Helper T cell (primary cell): ENCODE data around the genes SLC25A46 and TSLP.

DNA sequence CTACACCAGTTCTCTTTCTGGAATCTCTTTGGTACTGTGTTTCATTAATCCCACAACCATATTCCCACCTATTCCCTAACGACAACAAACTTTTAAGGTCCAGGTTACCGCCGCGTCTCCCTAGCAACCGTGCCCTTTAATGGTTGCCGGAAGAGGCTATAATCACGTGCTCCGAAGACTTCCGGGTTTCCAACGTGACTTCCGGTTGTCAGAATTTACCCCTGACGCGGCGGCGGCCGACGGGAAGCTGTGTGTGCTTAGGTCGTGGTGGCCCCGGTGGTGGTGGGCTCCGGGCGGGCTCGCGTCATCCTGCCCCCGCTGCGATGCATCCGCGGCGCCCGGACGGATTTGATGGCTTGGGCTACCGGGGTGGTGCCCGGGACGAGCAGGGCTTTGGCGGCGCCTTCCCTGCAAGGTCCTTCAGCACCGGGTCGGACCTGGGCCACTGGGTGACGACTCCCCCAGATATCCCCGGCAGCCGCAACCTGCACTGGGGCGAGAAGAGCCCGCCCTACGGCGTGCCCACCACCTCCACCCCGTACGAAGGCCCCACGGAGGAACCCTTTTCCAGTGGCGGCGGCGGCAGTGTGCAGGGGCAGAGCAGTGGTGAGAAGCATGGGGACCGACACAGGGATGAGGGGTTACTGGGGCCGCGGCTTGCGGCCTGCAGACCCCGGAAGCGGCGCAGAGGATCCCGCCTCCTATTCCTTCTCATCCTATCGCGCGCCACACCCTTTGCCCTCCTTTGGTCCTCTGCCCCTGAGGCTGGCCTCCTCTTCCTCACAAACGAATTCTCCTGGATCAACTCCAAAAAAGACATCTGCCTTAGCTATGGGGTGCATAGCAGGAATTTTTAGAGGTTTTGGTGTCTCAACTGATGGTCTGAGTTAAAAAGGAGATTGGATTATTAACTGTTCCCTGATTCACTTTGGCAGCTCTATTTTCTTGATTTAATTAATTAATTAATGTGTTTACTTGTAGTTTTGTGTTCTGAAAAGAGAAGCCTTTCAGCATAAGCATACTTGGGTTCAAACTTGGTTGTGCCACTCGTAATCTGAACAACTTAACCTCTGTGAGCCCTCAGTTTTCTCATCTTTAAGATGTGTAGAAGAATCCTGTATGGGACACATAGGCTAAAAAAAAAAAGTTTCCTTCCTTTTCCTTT, at the start of gene SLC25A46:
Gene SLC25A46 (plus strand): TSS at position 211 of the 1,165 bp plus-strand sequence.
- PRO-cap, 2 experiments = peak in 2 of 2 experiments; most common plus-strand start position 252 of the sequence (in 2); most common minus-strand start position 138 of the sequence (in 2)

DNA sequence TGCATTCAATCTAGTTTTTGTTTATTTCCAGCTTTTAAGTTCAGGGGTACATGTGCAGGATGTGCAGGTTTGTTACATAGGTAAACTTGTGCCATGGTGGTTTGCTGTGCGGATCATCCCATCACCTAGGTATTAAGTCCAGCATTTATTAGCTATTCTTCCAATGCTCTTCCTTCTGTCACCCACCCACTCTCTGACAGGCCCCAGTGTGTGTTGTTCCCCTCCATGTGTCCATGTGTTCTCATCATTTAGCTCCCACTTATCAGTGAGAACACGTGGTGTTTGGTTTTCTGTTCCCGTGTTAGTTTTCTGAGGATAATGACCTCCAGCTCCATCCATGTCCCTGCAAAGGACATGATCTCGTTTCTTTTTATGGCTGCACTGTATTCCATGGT, 144.0 kb upstream of the TSLP start:
- PRO-cap, 2 experiments = no peak in any of the 2 experiments

DNA sequence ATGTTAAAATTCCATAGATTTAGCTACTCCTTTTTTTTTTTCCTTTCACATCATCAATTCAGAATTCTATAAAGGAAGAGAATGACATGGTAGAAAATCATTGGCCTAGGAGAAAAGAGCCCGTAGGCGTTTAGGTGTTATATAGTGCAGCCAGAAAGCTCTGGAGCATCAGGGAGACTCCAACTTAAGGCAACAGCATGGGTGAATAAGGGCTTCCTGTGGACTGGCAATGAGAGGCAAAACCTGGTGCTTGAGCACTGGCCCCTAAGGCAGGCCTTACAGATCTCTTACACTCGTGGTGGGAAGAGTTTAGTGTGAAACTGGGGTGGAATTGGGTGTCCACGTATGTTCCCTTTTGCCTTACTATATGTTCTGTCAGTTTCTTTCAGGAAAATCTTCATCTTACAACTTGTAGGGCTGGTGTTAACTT, at the start of gene TSLP:
Gene TSLP (plus strand): TSS at position 168 of the 430 bp plus-strand sequence.
- PRO-cap, 2 experiments = no peak in any of the 2 experiments

DNA sequence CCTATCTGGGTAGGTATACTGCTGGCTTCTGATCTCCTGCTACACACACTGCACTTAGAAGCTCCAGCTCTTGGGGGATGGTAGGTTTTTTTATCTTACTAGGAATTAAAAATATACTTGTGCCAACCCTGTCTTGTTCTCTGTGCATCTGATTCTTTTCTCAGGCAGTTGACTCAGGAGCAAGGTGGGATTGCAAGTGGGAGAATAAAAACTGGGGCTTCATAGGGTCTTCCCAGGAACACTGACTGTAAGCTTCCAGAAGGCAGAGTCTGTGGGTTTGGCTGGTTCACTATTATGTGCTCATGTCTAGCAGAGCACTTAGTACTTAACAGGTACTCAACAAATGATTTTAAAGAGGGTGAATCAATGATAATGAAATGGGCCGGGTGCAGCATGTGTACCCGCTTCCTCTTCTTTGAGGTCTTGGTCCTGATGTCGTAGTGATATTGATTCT, 5.5 kb downstream of the CAMK4 start:
- PRO-cap, 2 experiments = peak in 2 of 2 experiments; most common plus-strand start position 340 of the sequence (in 1); most common minus-strand start position 298 of the sequence (in 1)

DNA sequence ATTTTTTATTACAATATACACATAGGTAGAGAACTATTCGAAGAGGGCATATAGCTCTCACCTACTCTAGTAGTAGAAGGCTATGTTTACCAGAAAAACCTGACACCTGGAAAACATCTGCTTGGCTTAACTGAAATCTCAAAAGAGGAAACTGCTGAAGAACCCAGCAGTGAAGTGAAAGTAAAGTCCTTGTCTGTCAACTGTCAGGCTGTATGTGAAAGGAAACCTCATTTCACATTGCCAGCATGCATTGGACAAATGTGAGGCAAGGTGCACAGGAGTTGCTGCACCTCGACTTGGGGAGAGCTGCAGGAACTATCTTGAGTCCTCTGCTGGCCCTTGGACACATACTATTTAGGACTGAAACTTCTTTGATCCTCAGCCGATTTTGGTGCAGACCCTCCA, 53.4 kb downstream of the NREP start:
- PRO-cap, 2 experiments = no peak in any of the 2 experiments

DNA sequence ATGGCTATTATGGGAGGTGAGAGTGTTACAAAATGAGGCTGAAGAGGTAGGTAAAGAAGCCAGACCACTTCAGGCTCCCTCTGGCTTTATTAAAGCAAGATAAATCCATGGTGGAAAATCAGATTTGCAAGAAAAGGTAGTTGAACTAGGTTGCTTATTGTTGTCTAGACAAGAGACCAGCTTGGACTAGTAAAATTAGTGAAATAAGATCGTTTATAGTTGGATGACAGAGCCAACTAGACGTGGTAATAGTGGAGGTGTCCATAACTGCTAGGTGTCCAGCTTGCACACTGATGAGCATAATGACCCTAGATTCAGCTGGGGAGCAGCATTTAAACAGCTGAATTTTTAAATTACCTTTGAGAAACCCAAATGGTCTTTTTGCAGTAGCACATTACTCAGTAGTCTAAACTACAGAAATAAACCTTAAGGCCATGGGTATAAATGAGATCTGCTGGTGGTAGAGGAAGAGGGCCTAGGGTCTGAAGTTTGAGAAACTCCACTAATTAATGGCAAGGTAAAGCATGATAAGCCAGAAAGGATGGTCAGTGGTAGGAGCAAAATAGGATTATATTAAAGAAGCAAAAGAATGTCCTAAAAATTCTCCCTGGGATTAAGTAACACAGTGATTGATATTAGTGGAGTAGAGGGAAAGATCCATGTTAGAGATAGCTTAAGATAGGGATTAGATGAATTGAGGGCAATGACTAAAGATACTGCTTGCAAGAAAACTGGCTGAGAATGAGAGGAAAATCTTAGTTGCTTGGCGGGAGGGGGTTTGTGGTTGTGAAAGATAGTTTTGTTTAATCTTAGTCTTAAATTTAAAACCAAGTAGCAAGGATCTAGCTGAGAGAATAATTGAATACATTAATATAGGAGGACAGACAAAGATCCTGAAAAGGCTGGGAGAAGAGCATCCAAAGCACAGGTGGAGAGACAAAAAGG, 255.8 kb downstream of the EPB41L4A start:
- PRO-cap, 2 experiments = no peak in any of the 2 experiments

- PRO-cap, 2 experiments = no peak in any of the 2 experiments
Measured at GRCh38 chr5:112163922-112164604, 255.0 kb downstream of the EPB41L4A start.

- PRO-cap, 2 experiments = no peak in any of the 2 experiments
Measured at GRCh38 chr5:112628073-112628844, 109.4 kb upstream of the APC start.

DNA sequence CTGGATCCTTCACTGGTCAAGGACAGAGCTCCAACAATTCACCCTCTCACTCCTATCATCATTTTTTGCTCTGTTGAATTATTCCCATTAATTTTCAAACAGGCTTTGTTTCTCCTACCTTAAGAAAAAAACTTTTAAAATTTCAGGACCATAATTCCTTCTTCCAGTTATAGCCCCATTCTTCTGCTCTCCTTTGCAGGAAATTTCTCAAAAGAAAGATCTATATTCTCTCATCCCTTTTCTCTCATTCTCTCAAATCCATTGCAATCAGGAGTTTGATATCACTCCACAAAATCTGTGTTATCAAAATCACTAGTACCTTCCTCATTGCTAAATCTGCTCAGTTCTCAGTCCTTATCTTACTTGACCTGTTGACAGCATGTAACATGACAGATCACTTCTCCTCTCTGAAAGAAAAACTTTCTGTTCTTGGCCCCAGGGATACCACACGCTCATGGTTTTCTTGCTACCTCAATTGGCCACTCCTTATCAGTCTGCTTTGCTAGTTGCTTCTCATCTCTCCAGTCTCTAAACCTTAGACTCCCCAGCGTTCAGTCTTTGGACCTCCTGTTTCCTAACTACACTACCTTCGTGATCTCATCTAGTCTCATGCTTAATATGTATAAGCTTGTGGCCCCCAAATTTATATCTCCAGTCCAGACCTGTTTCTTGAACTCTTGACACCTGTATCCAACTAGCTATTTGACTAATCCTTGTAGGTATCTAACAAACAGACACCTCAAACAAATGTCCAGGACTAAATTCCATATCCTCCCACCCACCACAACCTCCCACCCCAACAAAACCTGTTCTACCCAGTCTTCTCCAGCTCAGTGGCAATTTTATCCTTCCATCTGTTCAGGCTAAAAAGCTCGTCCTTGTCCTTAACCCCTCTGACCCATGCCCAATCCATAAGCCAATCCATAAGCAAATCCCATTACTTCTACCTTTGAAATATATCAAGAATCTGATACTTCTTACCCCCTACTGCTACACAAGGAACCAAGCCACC, 22.2 kb downstream of the SRP19 start:
- PRO-cap, 2 experiments = no peak in any of the 2 experiments

DNA sequence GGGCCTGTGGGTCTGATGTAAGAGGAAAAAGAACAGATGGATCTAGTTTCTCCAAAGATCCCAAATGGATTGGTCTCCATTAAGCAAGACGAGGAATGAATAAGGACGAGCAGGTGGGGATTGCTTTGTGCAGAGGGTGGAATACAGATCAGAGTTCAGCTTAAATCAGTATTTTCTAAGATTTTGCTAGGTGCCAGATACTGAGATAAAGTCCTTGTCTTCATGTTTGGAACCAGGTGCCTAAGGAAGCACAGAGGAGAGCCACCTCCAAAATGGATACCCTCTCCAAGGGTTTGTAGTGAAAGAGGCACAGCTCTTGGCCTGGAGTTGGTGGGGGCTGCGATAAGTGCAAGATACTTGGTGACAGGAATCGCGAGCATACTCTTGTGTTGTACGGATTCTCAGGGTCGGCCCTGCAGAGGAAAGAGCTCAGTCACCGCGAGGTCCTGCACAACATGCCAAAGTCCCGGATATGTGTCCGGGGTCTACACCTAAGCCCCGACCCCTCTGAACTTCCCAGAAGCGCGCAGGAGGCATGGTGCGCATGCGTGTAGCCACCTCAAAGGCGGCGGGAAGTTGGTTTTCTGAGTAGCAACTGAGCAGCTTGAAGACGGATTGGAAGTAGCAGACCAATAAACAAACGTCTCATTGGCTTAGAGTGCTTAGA, 477 bp upstream of the DCP2 start:
- PRO-cap, 2 experiments = peak in 2 of 2 experiments; most common minus-strand start position 457 of the sequence (in 2)

DNA sequence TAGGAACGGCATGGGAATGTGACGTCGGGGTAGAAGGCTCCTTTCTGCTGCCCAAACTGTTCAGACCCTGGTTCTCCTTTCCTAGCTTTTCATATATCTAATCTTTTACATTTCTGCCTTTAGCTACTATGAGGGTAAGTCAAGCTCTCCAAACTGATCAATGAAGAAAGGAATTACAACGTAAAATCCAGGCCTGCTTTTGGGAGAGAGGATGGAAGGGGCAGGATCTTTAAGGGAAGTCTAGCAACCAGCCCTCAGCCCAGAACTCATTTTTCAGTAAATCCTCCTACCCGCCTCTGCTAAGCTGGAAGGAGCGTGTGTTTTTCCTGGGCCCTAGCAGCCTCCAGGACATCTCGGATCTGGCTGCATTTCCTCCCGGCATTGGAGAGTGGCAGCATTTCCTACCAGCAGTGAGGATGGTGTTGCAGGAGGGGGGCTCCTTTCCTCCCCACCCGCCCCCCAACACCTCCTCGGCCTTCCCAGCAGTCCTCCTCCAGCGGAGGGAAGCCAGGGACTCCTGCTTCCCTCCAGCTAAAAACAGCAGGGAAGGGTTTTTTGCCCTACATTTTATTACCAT, 54.5 kb downstream of the DCP2 start:
- PRO-cap, 2 experiments = no peak in any of the 2 experiments

GRCh38 chr5:113218196-113218507, 216.6 kb downstream of the TSSK1B start:
- PRO-cap, 2 experiments = no peak in any of the 2 experiments

GRCh38 chr5:113325021-113325863, 109.5 kb downstream of the TSSK1B start:
- PRO-cap, 2 experiments = no peak in any of the 2 experiments

DNA sequence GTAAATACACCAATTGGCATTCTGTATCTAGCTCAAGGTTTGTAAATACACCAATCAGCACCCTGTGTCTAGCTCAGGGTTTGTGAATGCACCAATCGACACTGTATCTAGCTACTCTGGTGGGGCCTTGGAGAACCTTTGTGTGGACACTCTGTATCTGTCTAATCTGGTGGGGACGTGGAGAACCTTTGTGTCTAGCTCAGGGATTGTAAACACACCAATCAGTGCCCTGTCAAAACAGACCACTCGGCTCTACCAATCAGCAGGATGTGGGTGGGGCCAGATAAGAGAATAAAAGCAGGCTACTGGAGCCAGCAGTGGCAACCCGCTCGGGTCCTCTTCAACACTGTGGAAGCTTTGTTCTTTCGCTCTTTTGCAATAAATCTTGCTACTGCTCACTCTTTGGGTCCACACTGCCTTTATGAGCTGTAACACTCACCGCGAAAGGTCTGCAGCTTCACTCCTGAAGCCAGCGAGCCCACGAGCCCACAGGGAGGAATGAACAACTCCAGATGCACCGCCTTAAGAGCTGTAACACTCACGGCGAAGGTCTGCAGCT, 71.4 kb downstream of the KCNN2 start:
- PRO-cap, 2 experiments = no peak in any of the 2 experiments

DNA sequence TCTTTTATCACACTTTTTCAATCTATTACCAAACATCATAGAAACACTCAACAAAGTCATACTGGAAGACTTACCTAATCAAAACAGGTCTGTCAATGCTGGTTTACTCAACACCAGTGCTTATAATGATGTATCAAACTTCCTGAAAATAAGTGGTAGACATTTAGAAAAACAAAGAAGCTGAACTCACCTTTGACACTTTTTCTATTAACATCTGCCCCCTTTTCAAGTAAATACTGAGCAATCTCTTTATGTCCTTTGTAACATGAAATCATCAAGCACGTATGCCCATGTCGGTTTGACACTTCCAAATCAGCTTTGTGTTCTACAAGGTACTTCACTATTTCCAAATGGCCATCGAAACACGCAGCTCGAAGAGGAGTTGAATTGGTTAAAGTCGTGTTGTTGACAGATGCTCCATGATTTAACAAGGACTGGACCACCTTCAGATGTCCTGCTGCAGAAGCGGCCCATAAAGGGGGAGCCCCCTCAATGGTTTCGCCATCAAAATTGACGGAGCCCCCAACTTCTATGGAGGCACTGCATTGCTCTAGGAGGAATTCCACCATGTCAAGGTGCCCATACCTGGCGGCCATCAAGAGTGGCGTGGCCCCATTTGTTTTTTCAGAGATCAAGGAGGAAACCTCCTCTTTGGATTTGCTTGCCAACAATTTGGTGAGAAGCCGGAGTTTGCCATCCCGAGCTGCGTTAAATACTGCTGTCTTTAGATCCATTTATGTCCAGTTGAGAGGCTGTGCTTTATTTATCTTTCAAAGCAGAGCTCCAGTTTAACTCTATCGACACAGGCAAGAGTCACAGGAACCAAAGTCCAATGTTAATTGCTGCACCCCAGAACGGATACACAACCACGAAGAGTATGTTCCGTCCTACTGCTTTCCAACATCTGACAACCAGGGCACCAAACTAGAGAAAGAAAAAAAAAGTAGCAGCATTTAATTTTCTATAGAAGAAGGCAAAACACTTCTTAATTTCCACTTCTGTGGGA, 1.5 kb downstream of the FEM1C start:
- PRO-cap, 2 experiments = no peak in any of the 2 experiments

DNA sequence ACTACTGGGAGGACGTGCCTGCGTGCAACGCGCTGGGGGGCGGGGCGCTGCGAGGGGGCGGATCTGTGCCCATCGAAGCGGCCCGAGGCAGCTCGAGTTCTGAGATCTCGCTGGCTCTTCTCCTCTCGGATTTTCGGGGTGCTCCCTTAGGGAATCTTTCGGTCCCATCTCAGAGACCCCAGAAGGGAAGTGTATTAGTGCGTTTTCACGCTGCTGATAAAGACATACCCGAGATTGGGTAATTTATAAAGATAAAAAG, 294 bp upstream of the FEM1C start:
- PRO-cap, 2 experiments = peak in 2 of 2 experiments; most common plus-strand start position 75 of the sequence (in 1)

GRCh38 chr5:115599554-115600010, 2.7 kb downstream of the TICAM2 start:
- PRO-cap, 2 experiments = no peak in any of the 2 experiments

DNA sequence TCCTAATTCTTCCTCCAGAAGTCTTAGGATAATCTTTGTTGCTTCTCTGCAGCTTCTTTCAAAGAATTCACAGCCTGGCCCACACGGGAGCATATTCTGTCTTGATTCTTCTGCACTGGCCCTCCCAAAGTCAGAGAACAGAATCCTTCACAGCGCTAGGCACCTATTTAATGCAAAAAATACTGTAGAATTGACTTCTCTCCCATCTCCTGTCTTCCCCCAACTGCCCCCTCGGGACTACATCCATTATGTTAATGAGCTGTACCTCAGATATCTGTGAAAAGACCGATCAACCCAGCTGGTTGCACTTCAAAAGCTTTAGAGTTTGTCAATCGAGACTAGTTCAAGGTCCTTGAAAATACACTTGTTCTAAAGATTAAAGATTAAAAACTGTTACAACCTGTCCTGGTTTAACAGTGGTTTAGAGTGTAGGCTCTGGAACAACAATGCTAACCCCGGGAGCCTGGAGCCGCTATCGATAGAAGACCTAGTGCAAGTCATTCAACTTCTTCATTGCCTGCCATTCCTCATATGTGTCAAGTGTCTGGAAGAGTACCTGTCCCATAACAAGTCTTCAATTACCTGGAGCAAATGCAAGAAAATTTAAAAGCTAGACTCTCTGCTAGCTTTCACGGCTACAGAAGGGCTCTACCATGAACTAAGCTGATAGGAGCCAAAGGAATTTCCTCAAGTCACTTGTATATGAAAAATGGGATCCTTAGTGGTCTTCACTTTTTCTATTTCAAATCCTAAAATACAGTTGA, 2.0 kb downstream of the CDO1 start:
- PRO-cap, 2 experiments = no peak in any of the 2 experiments

DNA sequence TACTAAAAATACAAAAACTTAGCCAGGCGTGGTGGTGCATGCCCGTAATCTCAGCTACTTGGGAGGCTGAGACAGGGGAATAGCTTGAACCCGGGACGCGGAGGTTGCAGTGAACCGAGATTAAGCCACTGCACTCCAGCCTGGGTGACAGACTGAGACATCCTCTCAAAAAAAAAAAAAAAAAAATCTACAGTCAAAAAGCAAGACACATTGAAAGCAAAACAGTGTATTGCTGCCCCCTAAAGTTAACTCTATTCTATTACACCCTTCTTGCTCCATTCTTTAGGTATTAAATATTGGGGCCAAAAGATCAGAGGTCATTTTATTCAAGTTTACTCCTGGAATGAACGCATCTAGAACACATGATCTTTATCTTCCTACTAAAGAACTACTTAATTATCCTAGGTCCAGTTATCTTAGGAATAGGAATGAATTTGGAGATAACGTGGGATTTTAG, 2.4 kb downstream of the ATG12 start:
- PRO-cap, 2 experiments = no peak in any of the 2 experiments

DNA sequence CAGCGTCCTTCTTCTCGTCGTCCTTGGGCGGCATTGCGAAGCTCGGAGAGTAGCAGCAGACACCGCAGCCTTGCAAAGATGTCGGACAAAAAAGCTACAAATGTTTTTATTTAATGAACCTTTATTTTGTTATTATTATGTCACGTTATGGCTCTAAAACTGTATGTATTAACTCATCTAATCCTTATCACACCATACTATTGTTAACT, 19.9 kb downstream of the ARL14EPL start:
- PRO-cap, 2 experiments = no peak in any of the 2 experiments